Progenitor cell of endocrine pancreas (in vitro differentiated cells): ENCODE measurements around a stretch of chr3.

- PRO-cap: no peak
These were observed 2.3 kb downstream of the SLC2A2 start for GRCh38 chr3:171024109-171024815.

GRCh38 chr3:171101422-171101983 lies 75.0 kb upstream of the SLC2A2 start:
- PRO-cap: no peak

- PRO-cap: no peak
These were observed 198.8 kb downstream of the TNIK start for GRCh38 chr3:171261360-171261945.

DNA sequence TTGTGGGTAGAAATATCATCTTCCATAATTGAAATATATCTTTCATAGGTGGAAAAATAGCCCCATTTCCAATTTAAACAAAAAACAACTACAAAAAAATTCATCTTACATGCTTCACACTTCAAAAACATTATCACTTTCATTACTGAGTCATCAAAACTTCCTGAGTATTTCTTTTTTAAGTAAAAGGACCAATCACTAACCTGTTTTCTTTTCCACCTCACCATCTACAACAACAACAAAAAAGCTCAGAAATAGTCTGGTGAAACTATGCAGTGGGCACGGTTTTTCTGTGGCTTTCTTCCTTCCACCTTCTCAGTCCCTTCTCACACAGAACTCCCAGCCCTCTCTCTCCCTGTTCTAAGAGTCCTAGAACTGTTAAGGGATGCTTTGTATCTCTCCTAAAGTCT lies 20.3 kb upstream of the TNIK start:
- PRO-cap: no peak

- PRO-cap: no peak
These were observed 138.6 kb downstream of the PLD1 start for GRCh38 chr3:171671577-171672269.

- PRO-cap: no peak
These were observed 121.7 kb downstream of the PLD1 start for GRCh38 chr3:171688578-171689087.

- PRO-cap: no peak
These were observed 4.0 kb downstream of the PLD1 start for GRCh38 chr3:171805993-171806981.

DNA sequence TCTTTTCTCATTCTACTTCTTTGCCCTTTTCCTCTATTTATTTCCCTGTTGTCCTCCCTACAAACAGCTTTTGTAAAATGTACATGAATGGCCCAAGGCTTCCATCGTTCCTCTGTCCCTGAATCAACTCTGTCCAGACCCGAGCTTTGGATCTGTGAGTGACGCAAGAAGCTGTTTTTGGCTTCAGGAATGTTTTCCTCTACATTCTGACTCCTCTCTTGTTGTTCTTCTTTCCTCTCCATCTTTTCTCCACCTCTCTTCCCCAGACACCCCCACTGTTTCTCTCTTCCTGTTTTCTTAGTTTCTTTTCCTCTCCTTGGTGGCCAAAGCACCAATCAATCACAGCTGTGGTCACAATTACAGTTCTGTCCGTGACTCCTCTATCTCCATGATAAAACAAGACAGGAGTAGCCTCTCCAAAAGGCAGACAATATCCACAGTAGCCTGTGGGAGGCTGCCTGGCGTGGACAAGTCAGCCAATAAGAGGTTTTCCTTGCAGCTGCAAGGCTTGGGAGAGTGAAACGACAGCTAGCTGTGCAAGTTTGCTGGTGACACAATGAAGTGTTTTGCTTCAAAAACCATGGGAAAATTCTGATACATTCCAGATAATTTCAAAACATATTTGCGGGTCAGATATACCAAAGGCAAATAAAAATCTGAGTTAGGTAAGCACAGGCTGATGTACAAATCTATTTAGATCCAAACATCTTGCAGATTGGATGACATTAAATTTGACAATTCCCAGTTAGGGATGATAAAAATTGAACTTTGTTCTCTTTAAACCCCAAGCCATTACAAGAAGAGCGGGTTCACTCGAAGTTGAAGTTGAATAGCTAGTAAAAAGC lies 4.8 kb upstream of the TMEM212 start:
- PRO-cap: no peak

DNA sequence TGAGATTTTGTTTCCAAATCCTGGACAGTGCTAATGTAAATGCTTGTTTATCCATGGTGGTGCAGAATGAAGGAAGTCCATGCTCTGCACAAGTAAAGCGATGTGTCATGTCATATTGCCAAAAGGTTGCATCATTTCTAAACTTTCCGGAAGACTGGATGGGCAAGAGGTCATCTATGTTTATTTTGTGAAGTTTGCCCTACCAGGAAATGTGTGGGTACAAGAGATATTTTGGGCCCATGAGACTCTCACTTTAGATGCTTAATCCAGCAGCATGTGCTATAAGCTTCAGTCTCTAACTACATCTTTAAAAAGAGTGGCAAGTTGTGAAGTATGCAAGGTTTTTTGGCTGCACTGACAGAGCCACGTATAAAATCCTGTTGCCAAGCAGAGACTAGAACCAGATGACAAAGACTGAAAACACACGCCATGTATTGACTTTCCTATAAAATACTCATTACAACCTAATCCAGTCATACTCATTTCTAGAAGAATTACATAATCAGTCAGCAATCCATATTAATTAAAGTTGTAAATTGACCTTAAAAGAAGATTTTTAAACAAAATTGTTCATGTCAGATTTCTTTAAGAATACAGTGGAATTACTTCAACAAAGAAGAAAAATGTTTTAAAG lies 72.0 kb upstream of the FNDC3B start:
- PRO-cap: no peak

DNA sequence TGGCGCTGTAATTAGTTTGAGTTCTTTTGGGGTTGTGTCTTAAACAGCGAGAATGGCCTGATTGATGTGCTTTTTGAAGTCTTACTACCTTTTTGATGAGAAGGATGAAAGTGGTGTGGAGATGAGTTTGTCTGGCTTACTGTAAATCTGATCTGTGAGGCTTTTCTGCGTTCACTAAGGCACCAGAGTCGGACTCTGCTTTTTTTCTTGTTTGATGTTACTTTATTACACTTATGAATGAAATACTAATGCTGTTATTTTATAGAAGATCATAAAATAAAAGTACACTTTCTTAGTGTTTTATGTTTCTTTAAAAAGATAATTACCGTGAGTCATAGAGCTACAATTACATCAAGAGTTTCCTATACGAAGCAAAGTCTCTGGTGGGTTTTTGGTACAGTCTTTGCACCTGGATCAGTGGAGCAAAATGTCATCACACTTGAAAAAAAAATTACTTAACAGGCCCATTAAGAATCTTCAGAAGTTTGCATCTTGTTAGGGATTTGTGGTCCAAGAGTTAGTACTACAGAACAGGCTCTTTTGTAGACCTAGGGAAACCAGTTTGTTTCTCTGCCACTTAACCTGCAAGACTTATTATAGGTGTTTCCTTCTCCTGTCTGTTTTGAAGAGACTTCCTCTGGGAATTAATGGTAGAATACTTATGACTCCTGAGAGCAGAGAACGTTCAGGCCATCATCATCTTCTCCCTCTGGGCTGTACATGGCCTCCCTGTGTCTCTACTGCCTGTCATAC lies 28.0 kb downstream of the FNDC3B start:
- PRO-cap: no peak

- PRO-cap: no peak
These were observed 75.7 kb downstream of the FNDC3B start for GRCh38 chr3:172115028-172115476.

- PRO-cap: no peak
These were observed 195.7 kb downstream of the GHSR start for GRCh38 chr3:172252418-172253099.

DNA sequence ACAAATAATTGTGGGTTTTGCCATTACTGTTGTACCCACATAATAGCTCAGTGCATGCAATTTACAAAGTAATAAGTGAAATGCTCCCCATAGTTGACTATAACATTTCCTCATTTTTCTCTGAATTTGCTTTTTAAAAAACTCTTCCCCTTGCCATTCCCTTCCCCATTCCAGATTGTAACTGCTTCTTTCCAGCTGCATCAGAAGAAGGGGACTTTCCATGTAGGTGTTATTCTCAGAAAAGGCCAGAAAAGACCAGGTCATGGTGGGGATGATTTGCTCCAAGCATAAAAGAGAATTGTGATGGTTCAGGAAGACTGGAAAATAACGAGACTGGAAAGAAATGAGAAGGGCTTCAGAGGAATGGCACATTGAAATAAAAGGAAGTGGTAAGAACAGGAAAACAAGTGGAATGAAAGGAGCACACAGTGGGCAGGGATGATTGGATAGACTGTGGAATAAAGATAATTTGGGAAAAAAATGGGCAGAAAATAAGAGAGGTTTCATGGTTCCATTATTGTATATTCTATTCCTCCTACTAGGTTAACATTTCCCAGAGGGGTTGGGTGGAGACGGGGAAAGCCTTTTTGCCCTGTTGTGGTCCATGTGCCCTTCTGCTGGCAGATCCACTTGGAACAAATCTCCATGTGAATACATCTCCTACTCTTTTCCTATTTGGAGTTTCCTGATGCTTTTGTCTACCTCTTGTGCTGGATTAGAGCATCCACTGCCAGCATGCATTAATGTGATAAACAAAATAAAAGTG lies 186.4 kb downstream of the GHSR start:
- PRO-cap: no peak

DNA sequence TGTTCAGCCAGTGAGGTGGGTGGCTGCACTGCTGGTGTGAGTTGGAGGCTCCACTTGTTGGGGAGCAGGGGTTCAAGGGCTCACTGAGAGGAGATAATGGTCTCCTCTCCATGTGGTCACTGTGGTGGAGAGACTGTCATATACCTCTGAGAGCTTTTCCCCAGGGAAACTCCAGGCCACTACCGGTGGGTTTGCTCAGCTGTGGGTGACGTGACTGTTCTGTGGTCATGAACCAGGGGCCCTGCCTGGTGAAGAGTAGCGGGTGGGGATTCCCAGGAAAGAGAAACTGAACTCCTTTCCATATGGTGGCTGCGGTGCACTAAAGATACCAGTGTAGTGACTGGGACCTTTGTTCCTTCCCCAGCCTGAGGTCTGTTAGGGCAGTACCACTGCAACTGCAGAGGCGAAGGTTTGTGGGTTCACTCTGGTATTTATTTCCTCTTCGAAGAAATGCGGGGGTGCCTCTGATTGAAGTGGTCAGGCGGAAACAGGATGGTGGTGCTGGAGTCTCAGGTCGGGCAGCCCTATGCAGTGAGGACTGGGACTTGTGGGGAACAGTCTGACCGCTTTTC lies 69.0 kb upstream of the TNFSF10 start:
- PRO-cap: no peak

DNA sequence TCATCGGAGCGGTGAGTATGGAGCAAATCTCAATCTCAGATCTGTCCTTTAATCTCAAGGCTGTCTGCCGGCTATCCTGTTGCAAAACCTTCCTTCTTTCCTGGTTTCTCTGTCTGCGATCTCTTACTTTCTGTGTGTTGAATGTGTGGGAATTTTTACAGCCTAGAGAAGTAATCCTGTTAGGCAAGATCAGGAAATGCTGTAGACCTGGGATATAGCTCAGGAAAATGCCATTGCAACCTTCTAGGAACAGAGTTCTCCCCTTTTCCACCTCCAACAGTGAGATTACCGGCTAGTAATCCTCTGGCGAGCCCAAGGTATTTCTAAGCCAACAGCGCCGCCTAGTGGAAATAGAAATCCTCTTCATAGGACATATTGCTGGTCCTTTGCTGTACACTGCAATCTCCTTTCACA lies 44.2 kb downstream of the NCEH1 start:
- PRO-cap: no peak

GRCh38 chr3:172698735-172698996 lies 12.2 kb downstream of the NCEH1 start:
- PRO-cap: no peak

DNA sequence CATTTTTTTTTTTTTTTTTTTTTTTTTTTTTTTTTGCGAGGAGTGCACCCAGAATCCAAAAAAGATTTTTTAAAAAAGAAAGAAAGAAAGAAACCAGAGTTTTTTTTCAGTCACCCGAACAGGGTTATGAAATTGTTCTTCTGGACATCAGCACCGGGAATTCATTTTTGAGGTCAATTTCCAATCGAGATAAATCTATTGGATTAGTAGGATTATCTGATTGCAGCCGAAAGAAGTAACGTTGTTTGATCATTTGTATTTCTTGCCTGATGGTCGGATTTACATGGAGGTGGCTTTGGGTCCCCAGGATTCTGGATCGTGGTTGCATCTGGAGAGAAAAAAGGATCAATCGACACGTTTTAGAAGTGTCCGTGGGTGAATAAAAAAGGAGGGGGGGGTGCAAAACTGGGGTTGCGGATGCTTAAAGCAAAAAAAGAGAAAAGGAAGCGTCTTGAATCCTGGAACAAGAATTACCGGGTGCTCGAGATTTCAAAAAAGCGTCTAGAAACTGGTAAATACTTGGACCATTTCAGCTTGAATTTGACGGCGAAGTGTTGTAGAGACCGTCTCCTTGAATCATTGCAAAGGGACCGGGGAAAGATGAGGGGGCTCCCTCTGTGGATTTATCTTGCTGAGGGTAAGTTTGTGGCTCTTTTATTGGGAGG lies 187.0 kb downstream of the NLGN1 start:
- PRO-cap: no peak

- PRO-cap: bidirectional peak, plus-strand start at chr3:174441067, minus-strand start at chr3:174440851; bidirectional peak, plus-strand start at chr3:174441412, minus-strand start at chr3:174441421; unidirectional peak, minus-strand start at chr3:174441658
These were observed 418.1 kb upstream of the NAALADL2 start for GRCh38 chr3:174440625-174441866.

- PRO-cap: no peak
These were observed 175.5 kb downstream of the TBL1XR1 start for GRCh38 chr3:177021717-177022319.

DNA sequence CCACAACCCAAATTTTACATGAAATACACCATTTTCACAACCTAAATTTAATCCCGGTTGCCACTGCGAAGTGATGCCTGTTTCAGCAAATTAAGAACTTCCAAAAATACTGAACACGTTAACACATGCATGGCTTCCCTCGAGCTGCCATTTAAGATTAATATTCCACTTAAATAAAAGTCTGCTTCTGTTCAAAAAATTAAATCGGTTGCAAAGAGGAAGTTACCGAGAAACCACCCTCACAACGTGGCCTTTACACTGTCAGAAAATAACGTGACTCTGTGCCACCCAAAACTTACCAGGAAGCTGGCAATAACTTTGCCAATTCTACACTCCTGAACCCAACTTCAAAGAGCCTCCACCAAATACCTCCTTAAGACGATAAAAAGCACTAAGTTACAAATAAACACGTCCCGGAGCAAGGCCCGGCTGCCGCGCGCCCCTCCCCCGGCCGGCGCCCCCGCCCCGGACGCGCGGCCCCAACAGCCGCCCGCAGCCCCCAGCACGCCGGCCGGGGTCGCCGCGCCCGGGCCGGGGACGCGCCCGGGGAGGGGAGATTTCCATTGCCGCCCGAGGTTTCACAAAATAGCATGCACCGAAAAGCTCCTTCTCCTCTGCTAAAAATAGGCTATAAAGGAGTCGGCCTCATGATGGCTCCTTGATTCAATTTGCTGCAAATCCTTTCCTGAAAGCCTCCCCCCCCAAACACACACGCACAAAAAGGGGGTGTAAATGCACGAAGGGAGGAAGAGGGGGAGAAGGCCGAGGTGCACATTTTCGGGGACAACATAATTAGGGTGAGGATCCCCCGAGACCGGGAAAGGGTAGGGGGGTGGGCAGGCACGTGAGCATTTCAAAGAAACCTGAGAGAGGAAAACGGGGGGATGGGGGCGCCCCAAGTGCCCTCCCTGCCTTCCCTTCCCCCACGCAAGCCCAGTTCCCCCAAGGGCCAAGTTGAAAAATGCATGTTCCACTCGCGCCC lies 950 bp downstream of the TBL1XR1 start:
- PRO-cap: bidirectional peak, plus-strand start at position 563 of the sequence, minus-strand start at position 594 of the sequence